ENCODE data around the genes SH3TC2 and AFAP1L1.

GRCh38 chr5:149062963-149063675 lies at the start of gene SH3TC2:
Gene SH3TC2, minus strand, starts transcription at chr5:149063062.
- PRO-cap, result no peak

DNA sequence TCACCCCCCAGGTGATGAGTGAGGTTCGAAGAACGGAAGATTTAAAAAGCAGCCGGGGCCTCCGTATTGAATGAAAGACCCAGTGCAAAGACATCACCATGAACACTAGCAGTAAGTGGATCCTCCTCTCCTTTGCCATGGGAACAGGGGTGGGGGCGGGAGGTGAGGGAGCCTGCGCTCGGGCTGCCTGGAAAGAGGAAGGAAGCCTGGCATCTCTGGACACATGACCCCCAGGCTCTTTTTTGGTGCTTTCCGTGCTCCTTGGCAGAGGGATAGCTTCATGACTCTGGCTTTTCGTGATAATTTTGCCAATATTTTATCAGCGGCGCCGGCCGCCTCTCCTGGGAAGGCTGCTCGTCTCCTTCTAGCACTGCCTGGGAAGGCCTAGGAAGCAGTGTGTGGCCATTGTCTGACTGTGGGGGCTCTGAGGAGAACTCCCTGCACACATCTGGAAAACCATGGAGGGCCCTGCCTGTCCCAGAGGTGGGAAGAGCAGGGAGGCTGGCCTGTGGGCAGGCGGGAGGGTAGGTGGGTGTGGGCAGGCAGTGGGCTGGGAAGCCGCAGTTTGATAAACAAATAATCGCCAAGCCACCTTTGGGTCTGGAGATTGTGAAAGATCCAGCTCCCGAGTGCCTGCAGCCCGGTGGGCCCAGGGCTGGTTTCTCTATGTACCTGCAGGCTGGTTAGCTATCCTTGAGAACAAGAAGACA lies 860 bp downstream of the ABLIM3 start:
- PRO-cap, result no peak

- PRO-cap, result no peak
These were observed 36.6 kb downstream of the ABLIM3 start for GRCh38 chr5:149177804-149178479.

GRCh38 chr5:149240365-149240877 lies 31.2 kb upstream of the AFAP1L1 start:
- PRO-cap, result no peak

DNA sequence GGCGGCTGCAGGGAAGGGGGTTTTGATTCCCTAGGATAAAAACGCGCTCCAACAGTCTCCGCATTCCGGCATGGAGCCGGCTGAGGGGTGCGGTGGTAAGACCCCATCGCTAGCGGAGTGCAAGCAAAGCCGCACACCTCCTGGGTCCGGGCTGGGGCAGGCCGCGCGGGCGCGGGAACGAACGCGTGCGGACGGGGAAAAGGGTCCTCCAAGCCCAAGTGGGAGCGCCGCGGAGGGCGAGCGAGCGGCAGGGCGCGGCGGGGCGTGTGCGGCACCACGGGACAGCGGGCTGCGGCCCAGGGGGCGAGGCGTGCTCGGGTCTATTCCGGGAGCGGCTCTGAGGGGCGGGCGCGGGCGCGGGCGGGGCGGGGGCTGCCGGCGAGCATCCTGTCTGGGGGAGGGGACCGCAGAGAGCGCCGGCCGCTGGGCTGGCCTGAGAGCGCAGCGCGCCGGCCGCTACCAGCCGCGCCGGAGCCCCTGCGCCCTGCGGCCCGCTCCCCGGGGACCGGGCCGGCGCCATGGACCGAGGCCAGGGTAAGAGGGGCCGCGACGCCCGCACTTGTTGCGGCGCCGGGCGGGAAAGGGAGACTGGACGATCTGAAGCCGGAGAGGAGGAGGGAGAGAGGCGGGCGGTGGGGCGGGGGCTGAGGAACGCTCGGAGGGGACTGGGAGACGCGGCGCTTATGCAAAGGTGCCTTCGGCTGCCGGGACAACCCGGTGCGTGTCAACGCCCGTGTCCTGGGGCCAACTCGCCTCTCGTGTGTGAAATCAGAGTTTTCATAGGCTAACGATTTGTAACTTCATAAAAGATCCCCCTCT lies at the start of gene AFAP1L1:
Gene AFAP1L1, plus strand, starts transcription at position 409 of the 819 bp plus-strand sequence.
- PRO-cap, result no peak

- PRO-cap, result no peak
These were observed 19.3 kb downstream of the AFAP1L1 start for GRCh38 chr5:149291065-149291311.

GRCh38 chr5:149297103-149298208 lies 25.8 kb downstream of the AFAP1L1 start:
- PRO-cap, result no peak

DNA sequence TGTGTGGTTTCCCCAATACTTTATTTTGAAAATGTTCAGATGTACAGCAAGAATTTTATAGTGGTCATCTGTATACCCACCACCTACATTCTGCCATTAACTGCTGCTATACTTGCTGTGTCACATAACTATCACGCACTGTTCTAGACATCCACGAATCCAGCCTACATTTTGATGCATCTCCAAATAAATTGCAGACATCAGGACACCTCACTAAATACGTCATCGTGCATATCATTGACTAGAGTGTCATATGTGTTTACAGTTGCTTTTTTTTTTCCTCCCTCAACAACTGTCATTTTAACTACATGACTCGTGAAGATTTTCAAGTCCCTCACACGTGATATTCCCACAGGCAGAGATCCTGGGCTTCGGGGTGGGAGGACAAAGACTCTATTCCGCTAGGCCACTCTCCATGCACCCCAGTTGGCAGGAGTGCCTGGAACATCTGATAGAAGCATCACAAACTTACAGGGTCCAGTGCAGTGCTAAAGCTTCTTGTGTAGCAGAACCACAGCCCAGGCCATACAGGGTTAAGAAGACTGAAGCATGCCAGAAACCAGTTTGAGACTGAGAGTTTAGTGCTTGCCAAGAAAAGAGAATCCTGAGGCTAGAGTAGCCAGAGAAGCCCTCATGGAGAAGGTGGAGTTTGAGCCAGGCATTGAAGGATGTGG lies 1.1 kb downstream of the PCYOX1L start:
- PRO-cap, result no peak

GRCh38 chr5:149387939-149388594 lies 9.0 kb upstream of the IL17B start:
- PRO-cap, result no peak

GRCh38 chr5:149390132-149390363 lies 11.0 kb upstream of the IL17B start:
- PRO-cap, result no peak

- PRO-cap, result no peak
These were observed 38.2 kb upstream of the IL17B start for GRCh38 chr5:149417206-149417795.

GRCh38 chr5:149418942-149419550 lies 40.0 kb upstream of the IL17B start:
- PRO-cap, result no peak

DNA sequence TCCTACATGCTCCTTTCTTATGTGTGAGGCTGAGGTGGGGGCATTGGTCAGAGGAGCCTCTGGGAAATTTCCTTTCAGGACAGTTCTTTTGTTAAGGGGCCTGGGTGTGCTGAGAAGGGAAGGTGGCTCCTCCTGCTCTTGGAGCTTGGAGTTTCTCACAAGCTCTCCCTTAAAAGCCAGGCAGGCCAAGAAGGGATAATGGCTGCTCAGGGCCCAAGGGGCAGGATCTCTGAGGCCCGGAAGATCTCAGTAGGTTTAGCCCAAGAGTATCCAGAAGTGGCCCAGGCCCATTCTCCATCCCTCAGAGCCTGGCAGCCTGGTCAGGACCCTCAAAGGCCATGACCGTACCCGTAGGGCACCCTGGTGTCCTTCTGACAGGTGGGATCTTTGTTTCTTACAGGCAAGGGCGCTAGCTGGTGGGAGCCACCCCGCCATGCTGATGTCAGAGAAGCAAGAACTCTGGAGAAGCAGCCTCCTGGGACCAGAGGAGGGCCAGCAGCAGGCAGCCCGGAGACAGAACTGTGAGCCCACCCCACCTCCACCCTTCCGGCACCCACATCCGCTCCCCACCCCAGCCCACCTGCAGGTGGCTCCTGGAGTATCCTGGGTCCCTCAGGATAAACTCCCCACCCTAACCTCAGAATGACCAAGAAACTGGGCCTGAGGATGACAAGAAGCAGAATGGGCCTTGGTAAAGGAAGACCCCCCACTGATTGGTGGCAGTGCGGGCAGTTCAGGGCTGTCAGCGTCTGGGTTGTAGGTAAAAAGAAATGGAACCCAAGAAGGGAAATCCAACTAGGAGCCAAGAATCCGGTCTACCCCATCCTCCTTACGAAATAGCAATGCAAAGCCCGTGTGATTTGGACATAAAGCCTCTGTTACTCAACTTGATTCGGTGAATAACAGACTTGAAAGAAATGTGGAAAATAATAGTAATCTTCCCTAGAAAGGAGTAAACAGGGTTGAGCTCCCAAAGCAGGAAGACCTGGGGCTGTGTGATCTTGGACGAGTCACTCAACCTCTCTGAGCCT lies 42.3 kb upstream of the IL17B start:
- PRO-cap, result no peak

- PRO-cap, result no peak
These were observed 74.1 kb upstream of the IL17B start for GRCh38 chr5:149453081-149453752.

GRCh38 chr5:149453753-149454310 lies 74.7 kb upstream of the IL17B start:
- PRO-cap, result no peak

GRCh38 chr5:149507436-149507916 lies 43.8 kb downstream of the CSNK1A1 start:
- PRO-cap, result no peak

DNA sequence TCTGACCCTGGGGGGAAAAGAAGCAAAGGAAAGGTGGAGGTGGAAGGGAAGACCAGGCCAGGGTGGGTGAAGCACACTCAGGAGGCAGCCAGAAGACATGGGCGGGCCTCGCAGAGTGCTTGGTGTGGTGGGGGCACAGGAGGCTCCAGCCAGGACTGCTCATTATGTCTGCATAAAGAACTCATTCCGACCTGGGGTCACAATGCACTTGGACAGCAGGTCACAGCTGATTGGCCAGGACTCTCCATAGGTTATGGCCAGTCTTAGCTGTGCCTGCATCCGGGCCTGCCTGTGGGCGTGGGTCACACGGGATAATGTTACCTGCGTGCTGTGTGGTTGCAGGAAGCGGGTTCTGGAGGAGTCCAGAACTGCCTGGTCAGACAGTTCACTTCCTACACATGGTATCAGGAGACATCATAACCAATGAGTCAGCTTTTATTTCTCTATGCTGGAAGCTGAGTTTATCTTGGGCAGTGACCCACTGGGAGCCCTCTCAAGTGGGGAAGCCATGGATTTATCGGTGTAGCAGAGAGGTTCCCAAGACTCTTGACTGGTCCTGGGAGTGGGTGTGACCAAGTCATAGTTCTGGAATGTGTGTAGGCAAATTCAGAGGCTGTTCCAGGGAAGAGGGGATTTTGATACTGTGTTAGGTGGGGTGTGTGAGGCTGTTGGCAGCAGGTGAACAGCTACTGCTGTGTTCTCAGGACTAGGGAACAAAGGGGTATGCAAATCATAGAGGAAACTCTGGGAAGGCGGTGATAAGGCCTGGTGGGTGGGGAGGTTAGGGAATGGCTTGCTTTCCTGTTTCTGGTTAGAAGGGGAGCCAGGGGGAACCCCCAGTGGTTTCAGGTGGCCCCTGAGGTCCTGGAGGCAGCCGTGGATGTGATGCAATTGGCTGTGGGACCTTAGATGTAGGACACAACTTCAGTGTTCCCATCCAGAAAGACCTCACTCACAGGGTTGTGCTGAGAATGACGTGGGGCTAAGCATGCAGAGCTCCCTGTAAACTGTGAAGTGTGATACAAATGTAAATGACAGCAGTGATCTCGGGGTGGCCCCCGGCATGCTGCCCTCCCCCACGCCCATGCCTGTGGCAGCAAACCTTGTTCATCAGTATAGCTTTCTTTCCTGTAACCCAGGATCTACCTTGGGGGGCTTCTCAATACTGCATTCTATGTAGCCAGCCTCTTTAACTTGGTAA lies 51.3 kb downstream of the ARHGEF37 start:
- PRO-cap, result no peak

DNA sequence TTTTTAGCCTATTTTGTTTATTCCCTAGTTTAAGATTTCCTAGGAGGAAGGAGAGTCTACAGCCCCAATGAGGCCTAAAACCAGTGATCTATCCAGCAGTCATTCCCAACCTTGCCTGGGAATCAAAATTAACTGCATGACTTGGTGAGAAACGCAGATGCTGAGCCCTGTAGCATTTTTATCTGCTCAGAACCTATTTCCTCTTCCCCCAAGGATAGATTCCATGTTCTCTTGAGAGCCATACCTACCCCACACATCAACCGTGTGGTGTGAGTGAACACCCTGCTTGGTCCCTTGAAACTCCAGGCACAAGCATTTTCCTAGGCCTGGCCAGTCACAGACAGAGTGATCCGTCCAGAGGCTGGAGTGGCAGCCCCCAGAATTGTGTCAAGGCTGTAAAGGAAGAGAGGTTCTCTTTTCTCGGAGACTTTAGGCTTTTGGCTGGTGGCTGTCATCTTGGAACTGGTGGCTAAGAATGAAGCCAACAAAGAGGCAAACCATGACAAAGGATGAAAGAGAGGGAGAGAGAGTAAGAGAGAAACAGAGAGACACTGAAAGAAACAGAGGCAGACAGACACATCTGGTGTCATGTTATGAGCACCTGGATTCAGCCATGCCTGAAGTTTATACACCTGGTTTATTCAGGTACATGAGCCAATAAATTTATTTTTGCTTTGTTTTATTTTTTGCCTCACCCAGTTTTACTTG lies 66.0 kb downstream of the ARHGEF37 start:
- PRO-cap, result no peak

DNA sequence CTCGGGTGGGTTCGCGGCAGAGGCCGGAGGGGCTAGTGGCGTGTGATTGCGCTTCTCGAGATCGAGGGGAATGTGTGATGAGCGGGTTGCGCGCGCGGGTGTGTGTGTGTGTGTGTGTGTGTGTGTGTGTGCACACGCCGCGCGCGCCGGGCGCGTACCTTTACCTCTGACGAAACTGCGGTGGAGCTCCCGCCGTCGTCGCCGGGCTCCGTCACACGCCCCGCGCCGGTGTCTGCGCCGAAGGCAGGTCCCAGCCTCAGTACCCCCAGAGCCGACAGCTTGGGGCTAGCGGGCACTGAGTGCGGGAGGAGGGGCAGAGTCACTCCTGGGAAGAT lies 1.8 kb downstream of the PPARGC1B start:
- PRO-cap, result no peak

DNA sequence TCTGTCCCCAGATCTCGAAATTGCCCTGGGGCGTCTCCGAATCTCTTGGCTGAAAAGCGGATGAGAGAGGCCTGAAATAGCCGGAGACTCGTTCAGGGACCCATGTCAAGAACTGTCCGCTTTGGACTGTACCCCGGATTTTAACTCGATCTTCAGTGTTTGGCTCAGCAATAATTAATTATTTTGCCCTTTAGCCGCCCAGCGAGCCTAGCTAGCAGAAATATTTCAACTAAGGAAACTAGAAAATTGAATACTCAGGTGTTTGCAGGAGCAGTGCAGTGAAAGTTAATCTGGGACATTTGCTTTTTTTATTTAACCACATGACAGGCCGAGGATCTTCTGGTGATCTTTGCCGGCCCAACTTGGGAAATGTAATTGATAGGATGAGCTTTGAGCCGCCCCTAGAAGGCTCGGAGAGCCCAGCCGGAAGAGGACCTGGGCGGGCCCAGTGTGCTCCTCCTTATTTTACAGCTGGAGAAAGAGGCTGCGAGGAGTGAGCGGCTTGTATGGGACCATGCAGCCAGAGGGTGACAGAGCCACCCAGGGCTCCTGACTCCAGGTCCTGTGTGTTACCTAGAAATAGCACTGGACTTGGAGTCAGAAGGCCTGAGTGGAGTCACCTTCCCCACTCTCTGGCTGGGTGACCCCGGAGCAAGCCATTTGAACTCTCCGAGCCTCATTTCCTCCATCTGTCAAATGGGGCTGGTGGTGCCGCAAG lies 2.3 kb downstream of the PPARGC1B start:
- PRO-cap, result no peak